ENCODE measurements around a stretch of chr17.

DNA sequence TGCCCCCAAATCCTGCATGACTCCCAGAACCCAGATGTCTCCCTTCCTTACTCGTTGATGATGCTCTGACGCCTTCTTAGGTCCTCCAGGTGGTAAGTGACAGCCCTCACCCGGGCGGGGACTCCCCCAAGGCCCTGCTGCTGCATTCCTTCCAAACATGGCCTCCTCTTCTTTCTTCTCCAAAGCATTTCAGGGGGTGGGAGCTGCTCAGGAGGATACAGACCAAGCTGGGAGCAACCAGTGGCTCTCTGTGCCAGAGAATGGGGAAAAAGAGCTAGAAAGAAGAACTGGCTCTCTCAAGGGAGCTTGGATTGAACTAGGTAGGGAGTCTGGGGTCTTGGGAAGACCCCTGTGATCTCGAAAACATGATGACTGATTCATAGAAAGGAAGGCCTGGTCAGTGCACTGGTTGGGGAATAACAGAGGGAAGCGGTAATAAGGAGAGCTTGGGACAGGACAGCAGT lies 1.9 kb upstream of the CAMTA2 start:
- PRO-cap, 2 experiments, result no peak in any of the 2 experiments

DNA sequence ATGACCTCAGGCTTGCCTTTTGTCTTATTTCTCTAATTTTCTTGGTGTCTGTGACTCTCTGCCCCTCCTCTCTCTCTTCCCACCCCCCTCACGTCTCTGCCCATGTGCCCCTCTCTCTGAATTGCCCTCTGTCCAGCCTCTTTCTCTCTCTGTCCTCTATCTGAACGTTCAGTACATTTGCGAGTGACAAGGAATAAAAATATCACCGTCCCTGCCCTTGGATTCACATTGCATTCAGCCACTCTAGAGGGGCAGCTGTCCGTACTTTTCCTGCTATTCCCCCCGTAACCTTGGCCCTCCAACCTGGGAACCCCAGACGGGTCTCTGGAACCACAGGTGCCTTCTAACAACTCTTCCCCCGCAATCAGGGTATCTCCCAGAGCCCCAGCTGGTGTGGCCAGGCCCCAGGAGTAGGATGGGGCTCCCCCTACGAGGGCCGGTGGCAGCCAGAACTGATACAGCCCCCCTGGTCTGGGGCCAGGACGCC lies 1.8 kb downstream of the KIF1C start:
- PRO-cap, 2 experiments, result no peak in any of the 2 experiments

GRCh38 chr17:5021954-5022801 lies 13.0 kb downstream of the SLC52A1 start:
- PRO-cap, 2 experiments, result no peak in any of the 2 experiments

- PRO-cap, 2 experiments, result no peak in any of the 2 experiments
Observed at GRCh38 chr17:5120867-5121404, 5.1 kb downstream of the USP6 start.

GRCh38 chr17:5337966-5338318 lies 55.9 kb downstream of the RABEP1 start:
- PRO-cap, 2 experiments, result no peak in any of the 2 experiments

GRCh38 chr17:5504899-5505325 lies 4.1 kb upstream of the ENSG00000286190 start:
- PRO-cap, 2 experiments, result no peak in any of the 2 experiments

- PRO-cap, 2 experiments, result no peak in any of the 2 experiments
Observed at GRCh38 chr17:5583459-5584209, 675 bp downstream of the NLRP1 start.

- PRO-cap, 2 experiments, result no peak in any of the 2 experiments
Observed at GRCh38 chr17:5772608-5773099, 188.3 kb upstream of the NLRP1 start.

- PRO-cap, 2 experiments, result no peak in any of the 2 experiments
Observed at GRCh38 chr17:6068036-6068271, 2.2 kb upstream of the WSCD1 start.

GRCh38 chr17:6071269-6071660 lies 1.1 kb downstream of the WSCD1 start:
- PRO-cap, 2 experiments, result no peak in any of the 2 experiments

GRCh38 chr17:6120395-6120856 lies 50.2 kb downstream of the WSCD1 start:
- PRO-cap, 2 experiments, result no peak in any of the 2 experiments

DNA sequence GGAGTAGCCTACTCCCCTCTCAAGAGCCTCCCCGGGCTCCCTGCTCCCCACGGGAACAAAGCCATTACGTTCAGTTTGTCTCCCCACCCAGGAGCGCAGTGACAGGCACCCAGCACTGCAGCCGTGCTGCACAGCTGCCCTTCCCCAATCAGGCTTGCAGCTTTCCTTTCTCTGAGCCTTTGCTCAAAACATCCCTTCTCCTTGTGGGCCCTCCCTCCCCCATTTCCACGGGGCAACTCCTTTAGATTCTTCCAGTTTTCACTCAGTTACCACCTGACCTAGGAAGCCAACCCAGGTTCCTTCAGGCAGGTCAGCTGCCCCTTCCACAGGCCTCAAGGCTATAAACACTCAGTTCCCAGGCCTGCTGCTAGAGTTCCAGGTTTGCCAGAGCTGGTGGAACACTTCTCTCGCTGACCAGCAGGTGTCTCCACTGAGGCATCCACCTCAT lies 28.7 kb downstream of the PIMREG start:
- PRO-cap, 2 experiments, result no peak in any of the 2 experiments

DNA sequence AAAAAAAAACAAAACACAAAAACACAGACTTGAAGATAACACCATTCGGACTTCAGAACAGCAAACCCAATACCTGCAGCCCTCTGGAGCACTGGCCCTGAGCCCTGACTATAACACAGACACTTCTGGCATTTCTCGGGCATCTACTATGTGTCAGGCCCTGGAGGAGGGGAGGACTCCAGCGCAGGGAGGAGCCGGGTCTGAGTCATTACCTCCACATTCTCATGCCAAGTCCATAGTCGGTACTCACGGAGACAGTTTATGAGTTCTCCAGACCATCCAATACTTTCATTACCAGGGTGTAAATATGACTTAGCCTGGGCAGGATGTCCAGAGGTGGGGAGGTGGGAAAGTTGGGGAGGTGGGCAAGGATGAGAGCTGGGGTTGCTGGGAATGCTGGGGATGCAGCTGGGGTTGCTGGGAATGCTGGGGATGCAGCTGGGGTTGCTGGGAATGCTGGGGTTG lies 48.7 kb downstream of the PITPNM3 start:
- PRO-cap, 2 experiments, result peak in 1 of 2 experiments; most common plus-strand start position 257 of the sequence (in 1); most common minus-strand start position 148 of the sequence (in 1)

DNA sequence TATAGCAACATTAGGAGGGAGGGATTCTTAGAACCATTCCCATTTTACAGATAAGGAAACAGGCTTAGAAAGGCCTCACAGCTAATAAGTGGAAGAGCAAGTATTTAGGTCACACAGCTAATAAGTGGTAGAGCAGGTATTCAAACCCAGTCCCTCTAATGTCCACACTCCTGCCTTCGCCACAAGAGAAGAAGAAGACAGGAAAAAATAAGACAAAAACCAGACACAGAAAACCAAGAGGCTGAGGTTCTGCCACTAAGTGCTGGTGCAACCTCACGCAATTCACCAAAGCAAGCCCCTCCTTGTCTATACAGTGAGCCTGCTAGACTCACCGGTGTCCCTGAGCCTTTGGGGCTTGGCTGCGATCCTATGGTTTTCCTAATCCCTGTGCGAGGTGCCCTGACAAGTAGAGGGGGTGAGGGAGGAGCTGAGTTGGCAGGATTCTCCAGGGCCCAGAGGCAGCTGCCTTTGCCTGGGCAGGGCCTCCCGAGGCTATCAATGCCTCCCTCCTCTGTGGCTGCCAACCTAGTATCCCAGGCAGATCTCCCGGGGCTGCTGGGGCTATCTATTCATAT lies 11.0 kb upstream of the PITPNM3 start:
- PRO-cap, 2 experiments, result no peak in any of the 2 experiments

DNA sequence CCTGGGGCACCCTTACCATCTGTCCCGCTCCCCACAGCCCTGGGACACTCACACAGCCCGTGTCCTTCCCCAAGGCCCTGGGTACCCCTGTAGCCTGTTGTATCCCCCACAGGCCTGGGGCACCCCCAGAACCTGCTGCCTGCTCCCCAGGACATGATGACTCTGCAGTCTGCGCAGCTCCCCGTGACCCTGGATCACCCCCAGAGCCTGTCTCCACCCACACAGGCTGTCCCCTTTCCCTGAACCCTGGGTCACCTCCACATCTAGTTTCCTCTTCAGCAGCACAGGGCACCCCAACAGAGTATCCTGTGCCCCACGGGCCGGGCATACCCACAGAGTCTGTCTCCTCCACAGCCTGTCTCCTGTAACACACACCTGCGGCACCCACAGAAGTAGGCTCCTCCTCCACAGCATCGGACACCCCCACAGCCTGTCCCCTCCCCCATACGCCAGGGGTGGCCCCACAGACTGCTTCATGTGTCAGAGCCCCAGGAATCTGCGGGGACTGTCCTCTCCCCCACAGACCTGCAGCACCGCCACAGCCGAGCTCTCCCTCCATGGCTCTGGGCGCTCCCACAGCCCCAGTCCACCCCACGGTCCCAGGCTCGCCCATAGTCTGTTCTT lies 1.6 kb downstream of the KIAA0753 start:
- PRO-cap, 2 experiments, result no peak in any of the 2 experiments

- PRO-cap, 2 experiments, result no peak in any of the 2 experiments
Observed at GRCh38 chr17:6685859-6686810, 27.0 kb downstream of the SLC13A5 start.

- PRO-cap, 2 experiments, result no peak in any of the 2 experiments
Observed at GRCh38 chr17:6691499-6692060, 21.6 kb downstream of the SLC13A5 start.

DNA sequence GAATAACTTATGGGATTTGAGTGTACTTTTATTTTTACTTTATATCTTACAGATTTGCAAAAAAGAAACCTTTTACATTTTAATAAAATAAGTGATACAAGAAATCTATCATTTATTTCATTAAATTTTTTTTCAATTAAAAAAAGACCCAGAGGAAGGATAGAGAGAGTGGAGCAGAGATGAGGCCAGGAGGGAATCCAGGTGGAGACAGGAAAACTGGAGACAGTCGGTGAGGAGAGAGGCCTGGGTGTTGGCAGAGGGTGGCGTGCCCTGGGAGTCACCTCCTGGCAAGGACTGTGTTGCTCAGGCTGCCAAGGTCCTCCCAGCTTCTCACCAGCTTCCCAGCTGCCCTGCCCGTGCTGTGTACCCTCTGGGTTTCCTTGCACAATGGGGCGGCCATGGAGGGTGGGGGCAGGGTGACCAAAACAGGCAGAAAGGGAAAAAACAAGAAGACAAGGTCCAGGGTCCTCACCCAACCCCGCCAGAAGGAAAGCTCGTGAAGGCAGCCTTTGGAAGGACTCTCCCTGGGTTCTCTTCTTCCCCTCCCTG lies 2.3 kb downstream of the SLC13A5 start:
- PRO-cap, 2 experiments, result no peak in any of the 2 experiments

DNA sequence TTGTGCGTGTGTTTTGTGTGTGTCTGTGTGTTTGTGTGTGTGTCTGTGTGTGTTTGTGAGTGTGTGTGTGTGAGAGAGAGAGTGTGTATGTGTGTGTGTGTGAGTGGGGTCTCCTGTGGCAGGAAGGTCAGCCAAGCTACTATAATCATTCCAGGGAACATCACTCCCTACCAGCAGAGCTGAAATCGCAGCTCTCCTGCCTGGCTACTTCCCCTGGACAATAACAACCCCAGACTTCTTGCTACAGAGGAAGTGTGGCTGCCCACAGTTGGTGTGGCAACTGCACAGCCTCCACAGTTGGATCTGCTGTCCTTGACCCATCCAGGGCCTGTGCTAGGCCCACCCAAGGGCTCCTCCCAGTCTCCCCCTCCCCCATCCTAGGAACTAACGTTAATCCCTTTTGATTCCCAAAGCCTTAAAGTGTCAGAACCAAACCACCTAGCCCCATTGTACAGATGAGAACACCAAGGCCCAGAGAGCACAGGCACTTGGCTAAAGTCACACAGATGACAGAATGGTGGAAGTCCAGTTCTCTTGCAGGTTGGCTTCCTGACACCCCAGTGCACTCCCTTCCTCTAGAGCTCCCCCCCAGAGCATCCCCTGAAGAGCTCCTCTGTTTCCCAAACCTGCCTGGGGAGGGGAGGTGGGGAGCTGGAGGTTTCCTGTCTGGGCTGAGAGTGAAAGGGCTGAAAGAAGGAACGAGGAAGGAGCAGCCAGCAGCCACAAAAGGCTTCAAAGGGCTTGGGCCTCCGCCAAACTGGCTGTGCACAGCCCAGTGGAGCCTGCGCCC lies 1.3 kb downstream of the SLC13A5 start:
- PRO-cap, 2 experiments, result no peak in any of the 2 experiments

- PRO-cap, 2 experiments, result no peak in any of the 2 experiments
Observed at GRCh38 chr17:6720653-6721295, 7.6 kb upstream of the SLC13A5 start.